NALM6 (cell line): ENCODE measurements around the gene ZC3H12D.

DNA sequence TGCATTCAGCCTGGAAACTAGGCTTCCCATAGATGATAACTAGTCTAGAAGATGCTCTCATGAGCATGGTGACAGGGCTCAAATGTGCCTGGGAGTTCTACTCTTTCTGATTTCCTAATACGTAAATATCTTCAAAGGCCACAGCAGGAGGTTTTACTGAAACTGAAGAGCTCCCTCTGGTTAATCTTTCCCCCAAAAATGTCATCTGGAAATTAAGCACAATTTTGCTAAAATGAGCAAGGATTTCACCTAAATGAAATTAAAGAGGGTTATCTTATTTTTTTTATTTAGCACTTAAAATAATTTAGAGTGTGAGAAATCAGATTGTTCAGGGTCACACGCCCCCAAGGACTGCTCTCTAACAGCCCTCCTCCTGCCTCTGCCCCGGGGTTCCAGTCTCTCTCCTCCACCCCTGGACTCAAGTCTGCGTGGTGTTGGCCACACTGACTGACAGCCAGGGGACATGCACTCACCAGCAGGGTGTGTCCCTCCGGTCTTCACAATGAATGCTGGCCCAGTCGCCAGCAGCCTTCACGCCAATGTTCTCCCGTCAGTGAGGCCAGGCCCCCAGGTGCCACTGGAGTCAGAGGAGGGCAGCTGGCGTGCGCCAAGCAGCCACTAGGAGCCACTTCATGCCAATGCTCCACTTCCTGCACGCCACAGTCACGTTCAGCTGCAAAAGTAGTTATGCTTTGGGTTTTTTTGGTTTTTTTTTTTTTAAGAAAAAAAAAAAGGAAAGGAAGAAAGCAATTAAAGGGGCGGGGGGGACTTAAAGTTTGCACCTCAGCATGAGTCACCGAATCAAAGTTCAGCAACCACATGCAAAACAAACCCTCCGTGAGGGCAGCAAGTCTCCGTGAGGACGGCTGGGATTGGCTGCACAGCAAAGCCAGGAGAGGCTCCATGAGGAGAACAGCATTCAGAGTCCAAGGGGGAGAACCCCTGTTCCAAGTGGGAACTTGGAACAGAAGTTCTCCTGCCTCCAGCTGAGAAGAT is at the start of gene ZC3H12D:
TSS of gene ZC3H12D (minus strand) at position 675 of the 996 bp plus-strand sequence.
- PRO-cap = unidirectional peak, minus-strand start at position 127 of the sequence; bidirectional peak, plus-strand start at position 628 of the sequence, minus-strand start at position 555 of the sequence

DNA sequence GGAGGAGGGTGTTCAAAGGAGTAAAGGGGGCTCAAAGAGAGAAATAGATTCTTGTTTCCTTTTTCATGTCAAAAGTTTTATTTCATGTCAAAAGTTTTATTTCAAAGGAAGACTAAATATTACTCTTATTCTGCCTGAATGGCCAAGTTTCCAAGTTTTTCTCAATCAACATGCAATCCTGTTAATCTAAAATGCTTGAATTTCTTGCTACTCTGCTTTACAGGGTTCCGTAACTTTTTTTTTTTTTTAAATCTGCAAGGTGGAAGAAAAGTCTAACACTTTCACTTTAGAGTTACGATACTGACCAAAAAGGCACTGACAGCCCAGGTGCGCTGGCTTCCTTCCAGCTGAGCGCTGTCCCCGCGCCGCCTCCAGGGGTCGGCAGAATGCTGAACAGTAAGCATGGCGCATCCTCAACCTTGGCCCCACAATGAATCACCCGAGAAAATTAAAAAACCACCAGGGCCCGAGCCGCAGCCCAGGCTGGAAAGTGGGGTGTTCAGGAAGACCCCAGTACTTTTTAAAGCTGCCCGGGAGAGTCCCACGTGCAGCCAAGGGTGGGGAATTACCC is 722 bp upstream of the GINM1 start:
- PRO-cap = no peak

- PRO-cap = no peak
Measured at GRCh38 chr6:149840560-149841031, 23.6 kb downstream of the LRP11 start.

GRCh38 chr6:149863037-149863586 is 1.0 kb downstream of the LRP11 start:
- PRO-cap = bidirectional peak, plus-strand start at chr6:149863504, minus-strand start at chr6:149863235

- PRO-cap = no peak
Measured at GRCh38 chr6:149895634-149896340, 2.1 kb downstream of the RAET1E start.

DNA sequence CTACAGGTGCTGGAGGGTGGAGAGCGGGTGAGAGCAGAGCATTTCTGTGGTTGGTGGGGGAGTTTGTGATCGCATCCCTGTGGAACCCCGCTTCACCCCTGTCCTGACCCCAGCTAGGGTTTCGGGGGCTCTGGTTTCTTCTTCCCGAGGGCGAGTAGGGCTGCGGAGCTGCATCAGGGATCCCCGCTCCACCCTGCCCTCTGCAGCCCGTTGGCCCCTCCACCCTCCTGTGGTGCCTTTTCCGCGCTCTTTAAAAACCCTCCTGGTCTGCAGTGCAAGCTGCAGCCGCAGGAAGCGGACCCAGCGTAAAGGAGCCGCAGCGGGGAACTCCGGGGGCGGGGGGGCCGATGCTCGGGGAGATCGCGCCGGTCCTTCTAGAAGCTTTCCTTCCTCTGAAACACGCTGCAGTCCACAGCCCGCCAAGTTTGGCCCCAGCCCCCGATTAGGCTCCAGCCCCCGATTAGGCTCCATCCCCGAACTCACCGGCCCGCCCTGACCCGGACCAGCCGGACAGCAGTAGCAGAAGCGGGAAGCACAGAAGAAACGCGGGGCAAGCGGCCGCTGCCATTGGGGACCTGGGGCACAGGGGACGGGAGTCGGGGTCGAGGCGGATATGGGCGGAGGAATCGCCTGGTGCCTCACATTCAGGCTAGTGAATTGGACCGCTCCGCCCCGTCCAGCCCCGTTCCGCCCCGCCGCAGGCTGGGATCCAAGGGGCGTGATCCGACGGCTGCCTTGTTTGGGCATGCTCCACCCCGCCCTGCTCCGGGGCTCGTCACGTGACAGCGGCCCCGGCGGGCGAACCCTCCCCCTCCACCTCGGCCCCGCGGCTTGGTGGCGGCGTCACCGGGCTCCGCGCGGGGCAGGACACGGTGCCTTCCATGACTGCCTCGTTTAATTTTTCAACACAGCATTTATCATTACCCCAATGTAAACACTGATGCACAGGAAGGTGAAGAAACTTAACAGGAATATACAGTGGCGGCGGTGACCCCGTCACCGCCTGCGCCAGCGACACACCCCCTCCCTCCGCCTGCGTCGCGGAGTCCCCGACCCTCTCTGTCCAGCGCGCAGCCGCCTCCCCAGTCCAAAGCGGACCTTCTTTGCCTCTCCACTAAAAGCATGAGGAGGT is 20.4 kb downstream of the RAET1L start:
- PRO-cap = bidirectional peak, plus-strand start at position 383 of the sequence, minus-strand start at position 231 of the sequence; bidirectional peak, plus-strand start at position 816 of the sequence, minus-strand start at position 615 of the sequence

- PRO-cap = no peak
Measured at GRCh38 chr6:150145334-150145840, 2.5 kb downstream of the PPP1R14C start.

DNA sequence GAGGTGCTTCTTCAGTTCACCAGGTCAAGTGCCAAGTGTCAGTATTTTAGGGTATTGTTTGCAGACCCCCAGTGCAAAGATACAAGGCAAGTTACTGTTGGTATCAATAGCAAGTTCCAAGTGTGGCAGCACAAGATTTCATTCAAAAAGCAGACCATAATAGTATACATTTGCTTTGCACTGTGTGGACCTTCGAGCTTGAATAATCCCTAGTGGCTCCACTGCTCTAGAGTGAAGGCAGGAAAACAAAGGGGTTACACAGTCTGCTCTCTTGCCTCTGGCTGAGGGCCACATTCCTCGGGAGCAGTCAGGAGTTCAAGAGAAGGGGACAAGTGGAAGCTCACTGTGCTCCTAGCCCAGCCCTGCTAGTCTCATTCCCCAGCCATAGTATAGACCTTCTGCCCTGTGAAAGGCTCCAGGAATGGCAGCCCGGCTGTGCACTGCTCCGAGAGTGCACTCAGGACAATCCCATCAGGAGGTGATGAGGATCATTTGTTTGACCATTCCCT is 8.3 kb downstream of the IYD start:
- PRO-cap = no peak

DNA sequence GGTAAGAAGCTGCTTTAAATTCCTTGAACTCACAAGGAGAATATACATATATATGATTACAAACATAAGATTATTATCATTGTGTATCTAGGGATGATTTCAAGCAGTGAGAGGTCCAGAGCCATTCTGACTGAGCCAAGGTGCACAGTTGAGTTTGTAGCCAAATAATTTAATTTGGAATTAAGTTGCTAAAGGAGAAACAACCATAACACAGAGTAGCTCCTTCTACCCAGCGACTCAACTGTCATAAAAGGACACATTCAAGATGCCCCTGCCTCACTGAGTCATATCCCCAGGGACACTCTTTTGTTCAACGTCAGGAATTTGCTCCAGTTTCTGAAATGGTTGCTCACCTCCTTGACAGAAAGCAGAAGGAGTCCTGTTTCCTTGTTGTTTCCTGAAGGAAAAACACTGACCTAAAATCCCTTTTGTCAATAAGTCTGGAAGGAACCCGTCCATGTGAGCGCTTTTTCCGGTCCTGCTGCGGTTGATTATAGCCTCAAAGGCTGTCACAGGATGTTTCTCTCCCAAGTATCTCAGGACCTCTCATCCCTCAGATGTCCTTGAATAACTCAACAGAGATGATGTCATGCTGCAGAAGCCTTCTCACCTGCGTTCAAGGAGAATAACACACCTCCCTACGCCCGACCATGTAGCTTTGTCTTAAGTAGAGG is 113.7 kb upstream of the PLEKHG1 start:
- PRO-cap = no peak

DNA sequence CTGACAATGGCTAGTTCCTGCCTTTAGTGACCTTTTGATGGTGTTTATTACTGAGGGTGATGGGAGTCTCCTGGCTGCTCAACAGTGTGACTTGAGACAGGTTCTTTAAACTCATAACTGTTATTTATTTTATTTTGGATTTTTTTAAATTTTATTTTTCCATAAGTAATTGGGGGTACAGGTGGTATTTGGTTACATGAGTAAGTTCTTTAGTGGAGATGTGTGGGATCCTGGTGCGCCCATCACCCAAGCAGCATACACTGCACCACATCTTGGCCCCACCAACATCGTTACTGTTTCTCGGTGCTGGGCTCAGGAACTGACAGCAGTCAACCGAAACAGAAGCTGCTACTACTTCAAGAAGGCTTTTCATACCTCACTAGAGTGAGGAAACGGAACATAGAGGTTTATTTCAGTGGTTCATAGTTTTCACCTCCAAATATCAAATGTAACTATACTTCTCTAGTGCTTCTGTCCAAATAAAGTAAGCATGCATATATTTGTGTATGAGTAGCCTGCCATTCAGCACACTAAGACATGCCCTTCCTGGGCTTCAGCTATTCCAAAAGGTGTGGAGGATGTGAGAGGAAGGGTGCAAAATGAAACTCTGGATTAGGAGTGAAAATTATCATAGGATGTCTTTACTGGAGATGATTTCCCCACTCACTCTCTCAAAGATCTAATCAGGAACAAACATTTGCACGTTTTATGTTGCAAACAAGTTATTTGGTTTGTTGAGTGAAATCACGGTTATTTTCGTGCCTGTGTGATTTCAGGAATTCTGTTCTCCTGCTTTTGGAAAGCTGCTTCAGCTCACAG is 90.6 kb downstream of the PLEKHG1 start:
- PRO-cap = no peak

GRCh38 chr6:150698639-150698847 is 98.9 kb downstream of the PLEKHG1 start:
- PRO-cap = no peak

DNA sequence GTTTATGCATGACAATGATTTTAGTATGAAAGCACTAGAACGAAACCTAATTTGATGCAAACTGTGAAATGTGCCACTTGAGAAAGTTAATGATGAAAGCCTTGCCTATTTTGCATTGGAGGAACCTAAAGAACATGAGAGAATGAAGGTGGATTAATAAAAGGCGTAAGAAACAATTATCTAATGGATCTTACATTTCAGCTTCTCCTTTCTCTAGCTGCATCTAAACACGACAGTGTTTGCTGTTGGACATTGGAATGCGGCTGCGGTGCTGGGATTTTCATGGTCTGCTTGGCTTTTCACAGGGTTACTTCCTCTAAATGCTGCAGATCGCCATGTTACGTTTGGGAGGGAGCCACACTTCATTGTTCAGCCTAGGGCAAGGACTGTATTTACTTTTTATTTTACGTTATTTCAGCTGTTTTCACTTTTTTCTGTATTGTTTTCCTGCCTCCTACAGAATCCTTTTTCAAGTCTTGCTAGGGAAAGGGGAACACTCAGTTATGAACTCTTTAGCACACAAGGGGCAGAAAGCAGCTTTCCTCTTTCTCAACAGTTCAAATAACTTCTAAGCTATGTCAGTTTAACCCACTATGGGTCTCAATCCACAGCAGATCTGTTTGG is 98.0 kb upstream of the MTHFD1L start:
- PRO-cap = no peak

DNA sequence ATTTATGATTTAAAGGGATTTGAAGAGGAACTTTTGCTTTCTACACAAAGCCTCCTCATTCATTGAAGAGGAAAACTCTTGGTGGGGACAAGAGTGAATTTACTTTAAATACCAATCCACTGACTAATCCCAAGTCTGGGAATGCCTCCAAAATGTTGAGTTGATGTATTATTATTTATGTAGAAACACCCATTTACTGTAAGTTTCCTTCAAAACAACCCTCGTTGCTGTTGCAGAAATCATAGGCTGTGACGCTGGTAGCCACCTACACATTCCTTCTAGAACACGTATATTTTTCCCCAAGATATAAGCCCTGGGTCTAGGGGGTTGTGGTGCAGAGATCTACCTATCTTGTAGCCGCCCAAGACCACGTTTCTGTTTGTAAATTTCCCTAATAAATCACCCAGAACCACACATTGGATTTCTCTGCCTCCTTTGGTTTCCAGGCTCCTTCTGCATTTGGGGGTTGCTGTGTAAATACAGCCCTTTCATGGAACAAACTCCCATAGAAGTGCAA is 7.9 kb upstream of the MTHFD1L start:
- PRO-cap = no peak

DNA sequence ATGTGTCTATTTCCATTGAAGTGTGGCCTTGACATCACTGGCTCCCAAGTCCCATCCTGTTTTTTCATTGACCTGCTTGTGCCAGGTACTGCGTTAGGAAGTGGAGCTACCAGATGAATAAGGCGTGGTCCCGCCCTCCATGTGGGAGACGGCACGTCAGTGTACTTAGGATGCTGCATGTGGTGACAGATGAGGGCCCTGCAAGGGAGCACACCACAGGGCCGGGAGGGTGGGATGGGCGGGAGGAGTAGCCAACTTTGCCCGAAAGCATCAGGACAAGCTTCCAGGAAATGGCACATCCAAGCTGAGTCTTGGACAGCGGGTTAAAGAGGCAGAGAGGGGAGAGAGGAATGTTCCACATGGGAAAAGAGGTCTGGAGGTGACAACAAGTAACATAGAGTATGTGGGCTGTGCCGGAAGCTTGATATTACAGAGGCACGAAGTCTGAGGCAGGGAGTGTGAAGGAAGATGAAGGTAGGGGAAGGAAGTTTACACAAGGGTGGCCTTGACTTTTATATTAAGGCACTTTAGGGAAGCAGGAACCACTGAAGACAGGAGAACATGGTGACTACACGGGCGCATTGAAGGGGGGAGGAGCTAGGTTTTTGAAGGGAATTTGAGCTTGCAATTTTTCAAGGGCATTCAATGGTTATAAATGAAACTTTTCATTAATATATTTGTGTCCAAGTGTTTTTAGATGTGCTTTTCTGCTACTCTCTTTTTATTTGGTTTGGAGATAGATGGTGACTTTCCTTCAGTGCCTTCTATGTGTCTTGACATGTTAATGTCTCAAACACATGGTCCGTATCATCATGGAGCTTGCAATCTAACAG is 140.7 kb downstream of the MTHFD1L start:
- PRO-cap = no peak

- PRO-cap = no peak
Measured at GRCh38 chr6:151257906-151258601, 18.3 kb downstream of the AKAP12 start.

DNA sequence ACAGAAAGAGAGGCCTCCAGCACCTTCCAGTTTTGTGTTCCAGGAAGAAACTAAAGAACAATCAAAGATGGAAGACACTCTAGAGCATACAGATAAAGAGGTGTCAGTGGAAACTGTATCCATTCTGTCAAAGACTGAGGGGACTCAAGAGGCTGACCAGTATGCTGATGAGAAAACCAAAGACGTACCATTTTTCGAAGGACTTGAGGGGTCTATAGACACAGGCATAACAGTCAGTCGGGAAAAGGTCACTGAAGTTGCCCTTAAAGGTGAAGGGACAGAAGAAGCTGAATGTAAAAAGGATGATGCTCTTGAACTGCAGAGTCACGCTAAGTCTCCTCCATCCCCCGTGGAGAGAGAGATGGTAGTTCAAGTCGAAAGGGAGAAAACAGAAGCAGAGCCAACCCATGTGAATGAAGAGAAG is 39.3 kb downstream of the ZBTB2 start:
- PRO-cap = no peak

- PRO-cap = no peak
Measured at GRCh38 chr6:151389892-151389998, 1.6 kb downstream of the ZBTB2 start.

GRCh38 chr6:151408242-151409158 is 17.1 kb upstream of the ZBTB2 start:
- PRO-cap = no peak

- PRO-cap = no peak
Measured at GRCh38 chr6:151490777-151491460, 2.9 kb upstream of the CCDC170 start.

DNA sequence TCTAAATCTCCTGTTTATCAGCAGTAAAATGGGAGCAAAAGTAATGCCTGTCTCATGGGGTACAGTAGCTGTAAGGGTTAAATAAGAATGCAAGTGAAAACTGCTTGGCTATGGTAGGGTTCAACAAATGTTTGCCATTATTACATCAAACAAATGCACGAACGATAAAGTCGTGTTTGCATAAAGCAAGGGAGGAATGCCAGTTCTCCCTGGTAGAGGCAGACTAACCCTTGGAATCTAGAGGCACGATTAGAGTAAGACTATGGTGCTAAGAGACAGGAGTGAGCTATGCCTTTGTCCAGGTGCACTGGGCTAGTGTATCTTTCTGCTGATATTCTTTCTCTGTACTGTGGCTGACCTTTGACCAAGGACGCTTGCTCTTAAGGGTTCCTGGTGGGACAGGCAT is 139.7 kb downstream of the CCDC170 start:
- PRO-cap = no peak